Measurements from ENCODE around the genes GNPDA2, SLAIN2 and ZAR1.

GRCh38 chr4:41933894-41934479 is 1.2 kb upstream of the TMEM33 start:
- PRO-cap, 4 experiments, result no peak in any of the 4 experiments
- RAMPAGE, long total RNA, 2 experiments, result no peak in any of the 2 experiments
- RRBS, result no CpG with 5 or more reads among the region's 11 CpGs

DNA sequence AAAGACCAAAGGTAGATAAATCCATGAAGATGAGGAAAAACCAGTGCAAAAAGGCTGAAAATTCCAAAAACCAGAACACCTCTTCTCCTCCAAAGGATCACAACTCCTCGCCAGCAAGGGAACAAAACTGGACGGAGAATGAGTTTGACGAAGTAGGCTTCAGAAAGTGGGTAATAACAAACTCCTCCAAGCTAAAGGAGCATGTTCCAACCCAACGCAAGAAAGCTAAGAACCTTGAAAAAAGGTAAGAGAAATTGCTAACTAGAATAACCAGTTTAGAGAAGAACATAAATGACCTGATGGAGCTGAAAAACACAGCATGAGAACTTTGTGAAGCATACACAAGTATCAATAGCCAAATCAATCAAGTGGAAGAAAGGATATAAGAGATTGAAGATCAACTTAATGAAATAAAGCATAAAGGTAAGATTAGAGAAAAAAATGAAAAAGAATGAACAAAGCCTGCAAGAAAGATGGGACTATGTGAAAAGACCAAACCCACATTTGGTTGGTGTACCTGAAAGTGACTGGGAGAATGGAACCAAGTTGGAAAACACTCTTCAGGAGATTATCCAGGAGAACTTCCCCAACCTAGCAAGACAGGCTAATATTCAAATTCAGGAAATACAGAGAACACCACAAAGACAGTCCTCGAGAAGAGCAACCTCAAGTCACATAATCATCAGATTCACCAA is 52.9 kb downstream of the SLC30A9 start:
- PRO-cap, 4 experiments, result no peak in any of the 4 experiments
- RAMPAGE, long total RNA, 2 experiments, result no peak in any of the 2 experiments
- RRBS, result no CpG with 5 or more reads among the region's 5 CpGs

DNA sequence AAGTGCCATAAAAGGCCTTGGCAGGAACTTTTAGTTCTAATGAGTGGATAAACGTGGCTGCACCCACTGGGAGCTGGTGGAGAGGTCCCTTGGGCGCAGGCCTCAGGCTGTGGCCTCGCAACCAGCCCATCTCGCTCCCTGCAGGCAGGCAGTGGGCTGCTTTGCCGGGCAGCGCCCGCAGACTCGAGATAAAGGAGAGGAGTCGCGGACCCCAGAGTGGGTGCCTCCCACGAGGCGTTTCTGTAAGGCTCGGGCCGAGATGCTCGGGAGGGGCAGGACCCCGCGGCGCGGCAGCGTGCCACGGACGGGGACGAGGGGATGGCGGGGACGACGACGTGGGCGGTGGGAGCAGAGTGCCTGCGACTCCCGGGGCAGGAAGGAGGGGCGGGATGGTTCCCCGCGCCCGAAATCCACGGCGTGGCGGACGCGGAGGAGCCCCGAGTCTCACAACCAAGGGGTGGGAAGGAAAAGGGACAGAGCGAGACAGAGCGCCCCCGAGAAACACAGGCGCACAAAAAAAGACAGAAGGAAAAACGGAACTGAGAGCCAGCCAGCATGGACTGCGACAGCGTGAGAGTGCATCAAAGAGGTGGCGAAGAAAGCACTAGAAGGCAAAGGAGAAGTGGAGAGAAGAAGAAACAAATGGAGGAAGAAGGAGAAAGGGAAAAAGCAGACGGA is 1.7 kb downstream of the BEND4 start:
- PRO-cap, 4 experiments, result no peak in any of the 4 experiments
- RAMPAGE, long total RNA, 2 experiments, result no peak in any of the 2 experiments
- RRBS, result no CpG with 5 or more reads among the region's 49 CpGs

DNA sequence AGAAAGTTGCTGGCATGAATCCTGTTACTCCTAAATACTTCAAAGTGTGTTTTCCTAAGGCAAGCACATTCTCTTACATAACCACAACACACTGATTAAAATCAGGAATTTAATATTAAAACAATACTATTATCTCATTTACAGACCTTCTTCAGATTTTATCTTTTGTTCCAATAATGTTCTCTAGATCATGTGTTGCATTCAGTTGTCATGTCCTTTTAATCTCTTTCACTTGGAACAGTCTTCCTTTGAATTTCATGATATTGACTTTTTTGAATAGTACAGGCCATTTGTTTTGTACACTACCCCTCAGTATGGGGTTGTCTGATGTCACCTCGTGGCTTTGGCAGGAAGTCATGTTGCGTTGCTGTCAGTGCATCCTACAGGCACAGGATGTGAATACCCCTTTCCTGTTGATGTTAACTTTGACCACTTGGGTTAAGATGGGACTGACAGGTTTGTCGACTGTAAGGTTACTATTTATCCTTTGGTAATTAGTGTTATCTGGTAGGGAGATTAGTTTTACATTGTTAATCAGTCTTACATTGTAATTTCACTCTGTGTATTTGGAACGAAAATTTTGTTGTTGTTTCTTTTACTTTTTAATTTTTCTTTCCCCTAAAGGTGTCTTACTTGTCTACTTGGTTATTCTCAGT is 14.5 kb upstream of the ATP8A1 start:
- PRO-cap, 4 experiments, result no peak in any of the 4 experiments
- RAMPAGE, long total RNA, 2 experiments, result no peak in any of the 2 experiments
- RRBS, result no CpG with 5 or more reads among the region's 4 CpGs

GRCh38 chr4:43089749-43090124 is 197.2 kb downstream of the GRXCR1 start:
- PRO-cap, 4 experiments, result peak in 1 of 4 experiments; most common minus-strand start chr4:43089836 (in 1)
- RAMPAGE, long total RNA, 2 experiments, result no peak in any of the 2 experiments
- RRBS, result no CpG with 5 or more reads among the region's 2 CpGs

DNA sequence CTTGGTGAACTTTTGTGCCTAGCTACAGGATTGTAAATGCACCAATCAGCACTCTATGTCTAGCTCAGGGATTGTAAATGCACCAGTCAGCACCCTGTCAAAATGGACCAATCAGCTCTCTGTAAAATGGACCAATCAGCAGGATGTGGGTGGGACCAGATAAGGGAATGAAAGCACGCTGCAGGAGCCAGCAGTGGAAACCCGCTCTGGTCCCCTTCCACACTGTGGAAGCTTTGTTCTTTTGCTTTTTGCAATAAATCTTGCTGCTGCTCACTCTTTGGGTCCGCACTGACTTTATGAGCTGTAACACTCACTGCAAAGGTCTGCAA is 601.9 kb downstream of the KCTD8 start:
- PRO-cap, 4 experiments, result no peak in any of the 4 experiments
- RAMPAGE, long total RNA, 2 experiments, result no peak in any of the 2 experiments
- RRBS, result no CpG with 5 or more reads among the region's 3 CpGs

GRCh38 chr4:44016547-44017347 is 431.9 kb downstream of the KCTD8 start:
- PRO-cap, 4 experiments, result no peak in any of the 4 experiments
- RAMPAGE, long total RNA, 2 experiments, result no peak in any of the 2 experiments
- RRBS, result no CpG with 5 or more reads among the region's 18 CpGs

DNA sequence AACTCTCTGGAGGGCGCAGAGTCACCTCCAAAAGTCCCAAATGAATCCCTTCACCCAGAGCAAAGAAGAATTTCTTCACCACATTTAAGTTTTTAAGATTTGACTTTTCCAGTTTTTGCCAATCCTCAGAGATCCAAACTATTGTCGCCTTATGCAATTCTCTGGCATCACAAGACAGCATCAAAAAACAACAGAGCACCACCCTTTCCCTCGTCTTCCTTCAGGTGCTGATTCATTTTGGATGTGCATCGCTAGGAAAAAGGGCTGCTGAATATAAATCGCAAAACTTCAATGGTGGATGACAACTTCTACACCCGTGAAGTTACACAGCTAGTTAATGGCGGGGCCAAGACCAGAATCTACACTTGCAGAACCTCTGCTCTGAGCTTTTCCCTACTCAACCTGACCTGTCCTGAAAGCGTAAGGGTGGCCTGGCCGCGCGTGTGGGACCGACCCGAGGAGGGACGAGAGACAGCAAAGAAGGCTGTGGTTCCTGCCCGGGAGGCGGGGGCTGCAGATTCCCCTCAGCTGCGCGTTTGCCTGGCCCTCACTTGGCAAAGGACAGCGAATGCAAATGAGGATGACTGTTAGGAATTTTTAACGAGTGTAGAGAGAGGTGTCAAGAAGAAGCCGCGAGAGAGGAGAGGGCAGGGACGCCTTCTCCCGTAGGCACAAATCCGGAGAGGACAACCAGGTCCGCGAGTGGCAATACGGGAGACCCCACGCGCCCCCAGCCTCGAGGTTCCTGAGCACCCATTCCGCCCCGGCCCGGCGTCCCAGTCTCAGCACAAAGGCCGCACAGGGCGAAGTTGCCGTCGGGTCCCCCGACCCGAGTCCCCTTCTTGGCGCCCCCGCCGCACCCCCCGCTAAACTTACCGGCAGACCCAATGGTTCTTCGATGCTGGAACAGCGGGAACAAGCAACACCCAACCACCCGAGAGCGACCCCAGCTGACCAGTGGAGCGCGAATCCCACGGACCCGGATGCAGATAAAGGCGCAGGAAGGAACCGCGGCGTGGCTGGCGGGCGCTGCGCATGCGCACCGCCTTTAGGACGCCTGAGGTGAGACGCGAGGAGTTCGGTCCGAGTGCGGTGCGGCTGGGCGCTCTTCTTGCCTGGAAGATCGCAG is at the start of gene GNPDA2:
GNPDA2 (minus strand) TSS at position 959 of the 1,129 bp plus-strand sequence.
- PRO-cap, 4 experiments, result peak in 4 of 4 experiments; most common plus-strand start position 1,051 of the sequence (in 3); most common minus-strand start position 959 of the sequence (in 3)
- RAMPAGE, long total RNA, 2 experiments, result start-site peak on the minus strand in 1 of 2 experiments, centred at position 912 of the sequence, 47 reads per replicate
- RRBS, result 2% methylated on average over 21 of the region's 72 CpGs

GRCh38 chr4:44916310-44916815 is 190.0 kb upstream of the GNPDA2 start:
- PRO-cap, 4 experiments, result no peak in any of the 4 experiments
- RAMPAGE, long total RNA, 2 experiments, result no peak in any of the 2 experiments
- RRBS, result no CpG with 5 or more reads among the region's 6 CpGs

- PRO-cap, 4 experiments, result peak in 1 of 4 experiments; most common minus-strand start chr4:47032759 (in 1)
- RAMPAGE, long total RNA, 2 experiments, result no peak in any of the 2 experiments
- RRBS, result 3% methylated on average over 12 of the region's 32 CpGs
These were observed 1.2 kb downstream of the GABRB1 start for GRCh38 chr4:47032549-47033056.

- PRO-cap, 4 experiments, result no peak in any of the 4 experiments
- RAMPAGE, long total RNA, 2 experiments, result no peak in any of the 2 experiments
- RRBS, result no CpG with 5 or more reads among the region's 8 CpGs
These were observed 156.1 kb downstream of the GABRB1 start for GRCh38 chr4:47187237-47188063.

GRCh38 chr4:48331555-48332039 is 9.7 kb upstream of the SLAIN2 start:
- PRO-cap, 4 experiments, result peak in 1 of 4 experiments; most common plus-strand start chr4:48331835 (in 1)
- RAMPAGE, long total RNA, 2 experiments, result no peak in any of the 2 experiments
- RRBS, result no CpG with 5 or more reads among the region's 3 CpGs

DNA sequence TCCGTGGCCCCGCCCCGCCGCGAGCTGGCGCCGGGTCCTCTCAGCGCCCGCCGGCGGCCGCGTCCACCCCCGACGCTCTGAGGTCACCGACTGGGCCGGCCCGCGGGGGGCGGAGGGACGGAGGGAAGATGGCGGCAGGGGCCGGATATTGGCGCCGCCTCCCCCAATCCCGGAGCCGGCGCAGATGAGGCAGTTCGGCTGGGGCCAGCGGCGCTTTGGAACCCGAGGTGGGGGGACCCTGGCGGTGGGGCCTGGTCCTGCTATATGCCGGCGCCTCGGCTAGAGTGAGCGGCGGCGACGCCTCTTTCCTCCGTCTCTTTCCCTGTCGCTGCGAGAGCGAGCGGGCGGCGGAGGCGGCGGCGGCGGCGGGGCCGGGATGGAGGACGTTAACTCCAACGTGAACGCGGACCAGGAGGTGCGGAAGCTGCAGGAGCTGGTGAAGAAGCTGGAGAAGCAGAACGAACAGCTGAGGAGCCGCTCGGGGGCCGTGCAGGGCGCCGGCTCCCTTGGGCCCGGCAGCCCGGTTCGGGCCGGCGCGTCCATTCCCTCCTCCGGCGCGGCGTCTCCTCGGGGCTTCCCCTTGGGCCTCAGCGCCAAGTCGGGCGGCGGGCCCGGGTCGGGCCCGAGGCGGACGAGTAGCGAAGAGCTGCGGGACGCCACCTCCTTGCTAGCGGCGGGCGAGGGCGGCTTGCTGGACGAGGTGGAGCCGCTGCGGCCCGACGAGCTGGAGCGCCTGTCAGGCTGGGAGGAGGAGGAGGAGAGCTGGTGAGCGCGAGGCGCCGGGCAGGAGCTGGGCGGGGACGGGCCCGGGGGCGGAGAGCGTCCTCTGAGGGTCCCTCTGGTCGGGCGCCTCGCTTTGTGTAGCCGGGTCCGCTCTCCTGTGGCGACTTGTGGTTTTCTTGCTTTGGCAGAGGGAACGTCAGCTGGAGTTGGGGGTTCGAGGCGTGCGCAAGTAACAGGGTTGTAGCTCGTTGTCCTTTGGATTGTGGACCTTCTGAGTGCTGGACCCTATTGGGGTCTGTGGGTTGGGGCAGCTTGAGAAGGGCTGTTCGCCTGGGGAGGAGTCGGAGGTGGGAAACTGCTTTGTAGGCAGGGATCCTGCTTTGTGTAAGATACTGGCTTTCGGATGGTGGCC is at the start of gene SLAIN2:
SLAIN2 (plus strand) TSS at position 166 of the 1,135 bp plus-strand sequence.
- PRO-cap, 4 experiments, result peak in 4 of 4 experiments; most common plus-strand start position 112 of the sequence (in 2); most common minus-strand start position 892 of the sequence (in 3)
- RAMPAGE, long total RNA, 2 experiments, result start-site peak on the plus strand in 1 of 2 experiments, centred at position 604 of the sequence, 21 reads per replicate
- RRBS, result 2% methylated on average over 48 of the region's 120 CpGs

GRCh38 chr4:48423583-48424351 is 59.4 kb upstream of the SLC10A4 start:
- PRO-cap, 4 experiments, result no peak in any of the 4 experiments
- RAMPAGE, long total RNA, 2 experiments, result no peak in any of the 2 experiments
- RRBS, result no CpG with 5 or more reads among the region's 2 CpGs

GRCh38 chr4:48489899-48490416 is at the start of gene ZAR1:
ZAR1 (plus strand) TSS chr4:48490252.
- PRO-cap, 4 experiments, result no peak in any of the 4 experiments
- RAMPAGE, long total RNA, 2 experiments, result no peak in any of the 2 experiments
- RRBS, result 7% methylated on average over 31 of the region's 47 CpGs

- PRO-cap, 4 experiments, result no peak in any of the 4 experiments
- RAMPAGE, long total RNA, 2 experiments, result no peak in any of the 2 experiments
- RRBS, result 19% methylated on average over 12 of the region's 45 CpGs
These were observed 1.3 kb downstream of the ZAR1 start for GRCh38 chr4:48491191-48491991.

DNA sequence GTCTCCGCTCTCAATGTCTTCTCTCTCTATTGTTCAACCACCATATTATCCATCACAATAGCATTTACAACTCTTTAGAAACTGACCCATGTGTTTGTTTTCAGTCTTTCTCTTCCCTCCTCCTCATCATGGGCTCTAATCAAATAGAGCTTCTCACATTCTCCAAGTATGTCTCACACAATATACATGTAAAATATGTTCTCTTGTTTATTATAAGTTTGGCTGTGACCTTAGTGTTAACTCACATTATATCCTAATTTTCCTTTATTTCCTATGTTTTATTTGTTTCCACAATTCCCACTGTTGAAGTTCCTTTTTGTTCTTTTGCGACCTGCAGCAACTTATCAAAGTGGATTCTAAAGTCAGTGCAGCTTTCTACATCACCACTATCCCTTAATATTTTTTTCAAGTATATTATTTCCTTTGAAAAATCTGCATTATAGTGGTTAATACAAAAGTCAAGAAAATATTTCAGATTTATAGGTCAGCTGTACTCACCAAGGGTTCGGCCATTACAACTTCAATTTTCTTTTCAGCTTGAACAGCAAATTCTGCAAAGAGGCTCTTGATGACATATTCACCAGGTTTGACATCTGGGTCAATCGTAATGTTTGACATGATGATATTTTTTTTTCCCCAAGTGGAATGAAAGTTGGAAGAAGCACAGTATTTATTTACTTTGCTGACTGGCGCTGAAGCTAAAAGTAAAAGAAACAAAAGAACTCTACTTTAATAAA is 143.9 kb downstream of the ZAR1 start:
- PRO-cap, 4 experiments, result no peak in any of the 4 experiments
- RAMPAGE, long total RNA, 2 experiments, result no peak in any of the 2 experiments
- RRBS, result no CpG with 5 or more reads among the region's 5 CpGs

GRCh38 chr4:48680932-48681417 is 99.1 kb downstream of the FRYL start:
- PRO-cap, 4 experiments, result no peak in any of the 4 experiments
- RAMPAGE, long total RNA, 2 experiments, result no peak in any of the 2 experiments
- RRBS, result no CpG with 5 or more reads among the region's 9 CpGs

DNA sequence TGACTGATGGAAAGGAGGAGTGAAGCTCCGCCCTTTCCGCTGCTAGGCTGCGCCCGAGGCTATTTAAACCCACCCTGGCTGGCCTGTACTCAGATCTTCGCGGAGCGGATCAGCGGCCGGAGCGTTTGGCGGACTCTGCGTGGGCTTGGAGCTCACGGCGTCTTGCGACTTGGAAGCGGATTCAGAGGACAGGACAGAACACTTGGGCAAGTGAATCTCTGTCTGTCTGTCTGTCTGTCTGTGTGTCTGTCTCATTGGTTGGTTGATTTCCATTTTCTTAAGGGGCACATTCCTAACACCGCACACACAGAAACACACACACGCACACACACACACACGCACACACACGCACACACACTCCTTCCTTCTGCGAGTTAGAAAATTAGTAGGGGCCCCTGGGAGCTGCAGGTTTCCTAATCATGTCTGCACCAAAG is 328.9 kb downstream of the CWH43 start:
- PRO-cap, 4 experiments, result no peak in any of the 4 experiments
- RAMPAGE, long total RNA, 2 experiments, result no peak in any of the 2 experiments
- RRBS, result no CpG with 5 or more reads among the region's 21 CpGs

GRCh38 chr4:52016930-52017435 is 3.2 kb downstream of the LRRC66 start:
- PRO-cap, 4 experiments, result no peak in any of the 4 experiments
- RAMPAGE, long total RNA, 2 experiments, result no peak in any of the 2 experiments
- RRBS, result no CpG with 5 or more reads among the region's 3 CpGs